Tibial nerve (tissue), 3 donors: ENCODE measurements around the gene TMEM80.

DNA sequence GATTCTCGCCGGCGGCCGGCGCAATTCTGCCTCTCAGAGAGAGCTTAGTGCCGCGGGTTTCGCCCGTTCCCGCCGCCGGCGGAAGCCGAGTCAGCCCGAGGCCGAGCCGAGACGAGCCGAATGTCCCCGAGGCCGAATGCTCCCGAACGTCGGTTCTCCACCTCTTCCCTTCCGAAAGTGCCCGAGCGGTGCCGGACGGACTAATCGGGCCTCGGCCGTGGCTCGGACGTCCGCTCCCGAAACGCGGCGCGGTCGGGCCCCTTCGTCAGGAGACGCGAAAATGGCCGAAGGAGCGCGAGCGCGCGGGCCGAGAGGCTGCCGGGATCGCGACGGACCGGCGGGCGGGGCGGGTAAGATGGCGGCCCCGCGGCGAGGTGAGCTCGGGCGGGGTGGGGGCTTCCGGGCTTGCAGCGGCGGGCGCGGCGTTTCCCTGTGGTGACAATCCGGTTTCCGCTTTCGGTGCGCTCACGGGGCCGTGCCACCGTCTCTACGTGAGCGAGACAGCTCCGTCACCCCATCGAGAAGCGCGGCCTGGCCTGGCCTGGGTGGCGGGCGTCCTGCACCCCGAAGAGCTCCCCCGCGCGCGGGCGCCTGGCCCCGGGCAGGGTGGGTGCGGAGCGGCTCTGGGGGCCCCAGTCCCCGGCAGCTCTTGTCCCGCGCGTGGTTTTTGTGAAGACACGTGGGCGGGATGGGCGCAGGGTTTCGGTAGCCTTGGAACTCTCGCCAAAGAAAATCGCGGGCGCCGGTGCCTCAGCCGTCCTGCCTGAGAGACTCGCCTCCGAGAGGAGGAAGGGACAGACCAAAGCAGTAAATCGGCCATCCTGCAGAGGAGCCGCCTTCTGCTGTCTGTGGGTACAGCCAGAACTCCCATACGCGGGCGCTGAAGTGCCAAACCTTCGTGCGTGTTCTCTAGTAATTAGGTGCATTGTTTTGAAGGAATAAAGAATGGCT lies at the start of gene TMEM80:
Gene TMEM80 (plus strand): TSS at position 344 of the 951 bp plus-strand sequence.
- PRO-cap: bidirectional peak, plus-strand start at position 330 of the sequence, minus-strand start at position 179 of the sequence
- RAMPAGE, long total RNA, 3 experiments: start-site peak on the plus strand in 3 of 3 experiments, centred at positions 330 to 334 of the sequence, 27 to 71 reads per replicate; start-site peak on the minus strand in 1 of 3 experiments, centred at position 218 of the sequence, 9 reads per replicate

- PRO-cap: unidirectional peak, minus-strand start at chr11:748238
- RAMPAGE, long total RNA, 3 experiments: no peak in any of the 3 experiments
Measured at GRCh38 chr11:747945-748808, 913 bp downstream of the TALDO1 start.

DNA sequence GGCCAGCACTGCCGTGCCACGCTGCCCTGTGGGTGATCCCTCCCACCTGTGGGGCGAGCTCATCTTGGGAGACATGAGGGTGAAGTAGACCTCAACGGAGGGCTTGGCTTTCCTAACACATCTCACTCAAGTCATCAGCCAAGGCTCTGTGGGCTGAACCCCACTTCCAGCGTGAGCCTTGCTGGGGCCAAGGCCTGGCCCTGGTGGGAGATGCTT lies 13.4 kb downstream of the GATD1 start:
- PRO-cap: no peak
- RAMPAGE, long total RNA, 3 experiments: no peak in any of the 3 experiments

- PRO-cap: no peak
- RAMPAGE, long total RNA, 3 experiments: no peak in any of the 3 experiments
Measured at GRCh38 chr11:810055-810171, 146 bp downstream of the RPLP2 start.

- PRO-cap: no peak
- RAMPAGE, long total RNA, 3 experiments: start-site peak on the plus strand in 2 of 3 experiments, at chr11:810302-810355 at its widest, 133 to 141 reads per replicate
Measured at GRCh38 chr11:810172-810599, 419 bp downstream of the RPLP2 start.

DNA sequence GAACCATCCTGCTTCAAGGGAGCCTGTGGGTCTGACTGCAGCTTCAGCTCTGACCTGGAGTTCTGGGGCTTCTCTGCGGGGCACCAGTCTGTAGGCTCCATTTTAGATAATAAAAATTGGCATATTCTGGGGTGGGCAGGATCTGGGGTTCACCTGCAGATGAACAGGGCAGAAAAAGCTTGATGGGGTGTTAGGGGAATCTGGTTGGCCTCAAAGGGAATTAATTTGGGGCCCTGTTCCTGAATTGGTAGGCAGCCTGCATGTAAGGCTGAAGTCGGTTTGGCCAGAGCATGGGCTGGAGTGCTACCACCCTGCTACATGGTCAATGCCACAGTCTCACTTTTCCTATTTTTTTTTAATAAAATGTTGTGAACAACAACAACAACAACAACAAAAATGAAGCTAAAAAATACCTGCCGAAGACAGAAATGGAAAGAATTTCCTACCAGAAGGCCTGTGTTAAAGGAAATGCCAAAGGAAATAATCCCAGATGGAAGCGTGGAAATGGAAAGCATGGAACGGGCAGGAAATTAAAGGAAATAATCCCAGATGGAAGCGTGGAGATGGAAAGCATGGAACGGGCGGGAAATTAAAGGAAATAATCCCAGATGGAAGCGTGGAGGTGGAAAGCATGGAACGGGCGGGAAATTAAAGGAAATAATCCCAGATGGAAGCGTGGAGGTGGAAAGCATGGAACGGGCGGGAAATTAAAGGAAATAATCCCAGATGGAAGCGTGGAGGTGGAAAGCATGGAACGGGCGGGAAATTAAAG lies 38.8 kb downstream of the AP2A2 start:
- PRO-cap: no peak
- RAMPAGE, long total RNA, 3 experiments: start-site peak on the plus strand in 1 of 3 experiments, centred at position 412 of the sequence, 21 reads per replicate

DNA sequence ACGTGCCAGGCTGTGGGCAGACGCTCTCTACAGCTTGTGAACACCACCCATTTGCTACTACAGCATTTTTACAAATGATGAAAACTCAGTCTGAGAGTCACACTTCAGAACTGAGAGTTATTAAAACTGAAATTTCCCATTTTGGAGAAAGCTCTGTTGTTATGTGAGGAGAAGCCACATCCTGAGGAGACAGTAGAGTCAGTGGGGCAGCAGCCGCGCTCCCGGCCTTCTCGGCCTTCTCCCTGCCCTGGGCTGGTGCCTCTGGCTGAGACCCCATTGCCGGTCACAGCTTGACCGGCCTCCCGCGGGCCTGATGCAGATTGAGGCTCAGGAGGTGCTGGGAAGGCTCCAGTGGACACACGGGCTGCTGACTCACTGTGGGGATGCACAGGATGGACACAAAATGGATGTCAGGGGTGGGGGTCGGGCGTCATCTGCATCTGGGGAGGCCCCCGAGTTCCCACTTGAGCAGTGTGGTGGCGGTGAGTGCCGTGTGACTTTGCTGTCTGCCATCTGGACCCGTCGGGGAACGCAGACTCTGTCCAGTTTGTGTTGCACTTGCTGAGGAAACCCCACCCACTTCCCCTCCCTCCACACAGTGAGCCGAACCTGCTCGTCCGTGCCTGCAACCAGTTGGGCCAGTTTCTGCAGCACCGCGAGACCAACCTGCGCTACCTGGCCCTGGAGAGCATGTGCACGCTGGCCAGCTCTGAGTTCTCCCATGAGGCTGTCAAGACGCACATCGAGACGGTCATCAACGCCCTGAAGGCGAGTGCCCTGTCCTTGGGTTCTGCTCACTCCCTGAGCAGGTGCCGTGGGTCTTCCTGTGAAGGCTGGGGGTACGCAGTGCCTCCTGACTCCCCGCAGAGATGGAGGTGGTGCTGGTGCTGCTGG lies 50.1 kb downstream of the MUC6 start:
- PRO-cap: no peak
- RAMPAGE, long total RNA, 3 experiments: no peak in any of the 3 experiments

DNA sequence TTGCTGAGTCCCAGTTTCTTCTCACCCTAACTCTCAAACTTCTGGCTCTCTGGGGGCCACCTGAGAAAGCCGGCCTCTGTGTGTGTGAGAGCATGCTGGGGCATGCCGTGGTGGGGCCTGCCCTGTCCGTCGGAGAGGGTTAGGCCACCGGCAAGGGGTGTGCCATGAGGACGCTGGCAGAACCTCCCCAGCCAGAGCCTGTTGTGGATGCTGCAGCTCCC lies 43.8 kb downstream of the MUC6 start:
- PRO-cap: no peak
- RAMPAGE, long total RNA, 3 experiments: no peak in any of the 3 experiments

DNA sequence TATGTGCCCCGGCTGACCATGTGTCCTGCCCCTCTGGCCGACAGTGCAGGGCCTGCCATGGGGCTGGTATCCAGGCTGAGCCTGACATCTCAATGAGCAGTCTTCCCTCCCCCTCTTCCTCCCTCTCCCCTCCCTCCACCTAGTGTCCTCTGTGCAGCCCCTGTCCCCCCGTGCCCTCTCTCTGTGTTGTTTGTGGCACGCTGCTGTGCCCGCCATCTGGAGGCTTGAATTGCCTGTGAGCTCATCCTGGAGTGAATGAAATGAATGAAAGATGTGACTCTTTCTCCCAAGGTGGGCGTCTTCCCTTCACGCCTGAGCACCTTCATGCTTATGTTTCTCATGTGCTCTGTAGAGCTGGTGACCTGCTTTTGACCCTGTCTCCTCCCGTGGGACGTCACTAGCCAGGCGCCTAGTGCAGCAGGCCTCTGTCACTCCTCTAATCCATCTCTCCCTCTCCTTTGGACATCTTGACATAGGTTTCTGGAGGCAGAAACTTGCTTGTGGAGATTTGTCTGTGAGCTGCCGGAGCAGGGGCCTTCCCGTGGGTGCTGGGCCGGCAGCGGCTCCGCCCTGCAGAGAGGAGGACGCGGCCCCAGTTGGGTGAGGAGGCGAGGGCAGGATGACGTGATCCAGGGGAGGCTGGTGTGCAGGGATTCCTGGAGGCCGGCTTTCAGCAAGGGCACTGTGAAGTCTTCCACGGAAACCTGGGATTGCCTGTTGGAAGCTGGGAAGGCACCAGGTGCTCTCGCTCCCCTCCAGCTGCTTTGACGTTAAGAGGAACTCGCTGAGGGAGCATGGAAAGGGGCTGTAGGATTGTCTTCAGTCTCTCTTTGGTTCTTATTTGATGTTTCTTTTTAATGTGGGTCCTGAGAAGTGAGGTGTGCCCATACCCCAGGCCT lies 40.6 kb downstream of the MUC6 start:
- PRO-cap: no peak
- RAMPAGE, long total RNA, 3 experiments: start-site peak on the plus strand in 1 of 3 experiments, centred at position 552 of the sequence, 23 reads per replicate

DNA sequence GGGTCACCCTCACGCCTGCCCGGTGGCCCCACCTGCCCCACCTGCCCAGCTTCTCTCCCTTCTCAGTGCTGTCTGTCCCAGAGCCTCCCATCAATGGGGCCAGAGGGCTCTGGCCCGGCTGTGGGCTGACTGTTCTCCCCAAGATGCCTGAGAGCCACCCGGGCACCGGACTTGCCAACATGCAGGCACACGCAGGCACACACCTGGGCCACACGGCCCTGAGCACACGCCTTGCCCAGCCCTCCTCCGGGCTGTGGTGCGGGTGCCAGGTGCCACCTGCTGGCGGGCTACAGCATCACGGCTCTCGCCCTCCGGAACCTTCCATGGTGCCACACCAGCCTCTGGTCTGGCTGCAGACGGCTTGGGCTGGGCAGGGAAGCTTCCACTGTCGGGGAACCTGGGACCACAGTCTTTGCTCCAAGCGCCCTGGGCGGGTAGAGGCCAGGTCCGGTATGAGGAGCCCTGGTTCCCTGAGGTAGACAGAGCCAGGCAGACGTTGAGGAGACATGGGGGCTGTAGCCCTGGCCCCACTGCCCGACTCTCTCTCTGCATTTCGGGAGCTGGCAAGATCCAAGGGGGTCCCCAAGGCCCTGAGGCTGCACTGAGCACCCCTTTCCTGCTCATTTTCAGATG lies 14.6 kb upstream of the MUC6 start:
- PRO-cap: no peak
- RAMPAGE, long total RNA, 3 experiments: no peak in any of the 3 experiments

- PRO-cap: no peak
- RAMPAGE, long total RNA, 3 experiments: no peak in any of the 3 experiments
Measured at GRCh38 chr11:1084985-1085468, 48.5 kb upstream of the MUC6 start.

DNA sequence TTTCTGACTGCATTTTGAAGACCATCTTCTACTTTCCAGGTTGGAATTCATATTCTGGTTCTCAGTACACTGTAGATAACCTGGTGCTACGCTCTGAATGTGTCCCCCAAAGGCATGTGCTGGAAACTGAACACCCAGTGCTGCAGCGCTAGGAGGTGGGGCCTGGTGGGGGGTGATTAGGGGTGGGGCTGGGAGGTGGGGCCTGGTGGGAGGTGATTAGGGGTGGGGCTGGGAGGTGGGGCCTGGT lies 25.9 kb upstream of the MOB2 start:
- PRO-cap: no peak
- RAMPAGE, long total RNA, 3 experiments: no peak in any of the 3 experiments

DNA sequence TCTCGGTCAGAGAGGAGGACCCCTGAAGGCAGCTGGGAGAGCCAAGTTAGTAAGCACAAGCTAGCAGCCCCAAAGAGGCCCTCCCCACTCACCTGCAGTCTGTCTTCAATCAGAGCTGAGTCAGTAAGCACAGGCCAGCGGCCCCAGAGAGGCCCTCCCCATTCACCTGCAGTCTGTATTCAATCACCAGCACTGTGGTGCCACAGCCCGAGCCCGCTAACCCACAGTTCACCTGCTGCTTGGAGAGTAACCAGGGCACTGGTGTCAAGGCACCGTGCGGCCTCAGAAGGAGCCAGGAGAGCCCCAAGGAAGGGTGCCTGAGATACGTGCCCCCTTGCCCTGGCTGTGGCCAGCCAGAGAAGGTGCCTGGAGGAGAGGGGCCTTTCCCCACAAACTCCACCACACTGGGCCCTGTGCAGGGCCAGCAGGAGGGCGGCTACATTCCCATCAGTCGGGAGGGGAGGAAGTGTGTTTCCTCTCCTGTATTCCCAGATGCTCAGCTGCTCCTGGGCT lies 36.7 kb downstream of the DUSP8 start:
- PRO-cap: no peak
- RAMPAGE, long total RNA, 3 experiments: no peak in any of the 3 experiments

DNA sequence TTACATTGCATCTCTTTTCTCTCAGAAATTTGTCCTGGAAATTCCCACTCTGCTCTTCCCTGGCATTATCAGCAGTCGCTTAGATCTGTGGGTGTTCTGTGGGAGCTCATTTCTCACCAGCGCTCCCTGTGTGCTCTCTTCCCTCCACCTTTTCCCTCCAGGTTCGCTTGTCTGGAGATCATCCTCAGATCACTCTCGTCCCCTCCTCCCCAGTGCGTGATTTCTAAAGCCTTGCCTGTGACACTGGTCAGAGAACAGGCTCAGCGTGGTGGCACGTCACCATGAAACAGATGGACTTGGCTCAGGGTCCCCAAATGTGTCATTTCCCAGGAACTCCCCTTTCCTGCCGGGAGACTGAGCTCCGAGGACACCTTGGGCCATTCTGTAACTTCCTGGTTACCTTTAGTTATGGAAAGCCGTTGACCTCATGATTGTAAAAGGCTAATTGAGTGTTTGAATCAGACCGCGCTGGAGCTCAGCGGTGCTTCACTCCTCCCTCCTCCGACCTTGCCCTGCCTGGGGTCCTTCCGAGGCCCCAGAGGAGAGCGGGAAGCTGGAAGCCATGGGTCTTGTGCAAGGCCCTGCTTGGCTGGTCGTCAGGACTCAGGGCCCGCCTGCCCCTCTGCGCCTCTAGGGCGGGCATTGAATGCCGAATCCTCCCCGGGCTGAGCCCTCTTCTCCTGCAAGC lies 1.6 kb downstream of the KRTAP5-2 start:
- PRO-cap: no peak
- RAMPAGE, long total RNA, 3 experiments: no peak in any of the 3 experiments

- PRO-cap: no peak
- RAMPAGE, long total RNA, 3 experiments: no peak in any of the 3 experiments
Measured at GRCh38 chr11:1689325-1690281, 7.4 kb upstream of the KRTAP5-6 start.

- PRO-cap: no peak
- RAMPAGE, long total RNA, 3 experiments: start-site peak on the minus strand in 2 of 3 experiments, at chr11:1749719-1750137 at its widest, 20 to 21 reads per replicate
Measured at GRCh38 chr11:1749599-1750387, 602 bp downstream of the IFITM10 start.

DNA sequence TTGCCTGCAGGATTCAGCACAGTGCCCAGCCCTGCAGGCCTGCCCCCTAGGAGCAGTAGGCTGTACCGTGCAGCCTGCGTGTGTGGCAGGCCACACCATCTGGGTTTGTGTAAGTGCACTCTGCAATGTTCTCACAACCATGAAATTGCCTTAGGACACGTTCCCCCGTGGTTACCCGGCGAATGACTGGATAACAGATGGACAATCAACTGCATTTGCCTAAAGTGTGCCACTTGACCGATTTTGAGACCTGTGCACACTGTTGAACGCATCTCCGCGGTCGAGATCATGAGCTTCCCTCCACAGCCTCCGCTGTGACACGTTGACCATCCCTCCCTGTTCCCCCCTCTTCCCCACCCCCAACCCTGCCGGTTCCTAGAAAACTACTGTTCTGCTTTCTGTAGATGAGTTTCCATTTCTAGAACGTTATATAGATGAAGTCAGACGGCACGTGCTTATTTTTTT lies 22.1 kb upstream of the CTSD start:
- PRO-cap: no peak
- RAMPAGE, long total RNA, 3 experiments: no peak in any of the 3 experiments

DNA sequence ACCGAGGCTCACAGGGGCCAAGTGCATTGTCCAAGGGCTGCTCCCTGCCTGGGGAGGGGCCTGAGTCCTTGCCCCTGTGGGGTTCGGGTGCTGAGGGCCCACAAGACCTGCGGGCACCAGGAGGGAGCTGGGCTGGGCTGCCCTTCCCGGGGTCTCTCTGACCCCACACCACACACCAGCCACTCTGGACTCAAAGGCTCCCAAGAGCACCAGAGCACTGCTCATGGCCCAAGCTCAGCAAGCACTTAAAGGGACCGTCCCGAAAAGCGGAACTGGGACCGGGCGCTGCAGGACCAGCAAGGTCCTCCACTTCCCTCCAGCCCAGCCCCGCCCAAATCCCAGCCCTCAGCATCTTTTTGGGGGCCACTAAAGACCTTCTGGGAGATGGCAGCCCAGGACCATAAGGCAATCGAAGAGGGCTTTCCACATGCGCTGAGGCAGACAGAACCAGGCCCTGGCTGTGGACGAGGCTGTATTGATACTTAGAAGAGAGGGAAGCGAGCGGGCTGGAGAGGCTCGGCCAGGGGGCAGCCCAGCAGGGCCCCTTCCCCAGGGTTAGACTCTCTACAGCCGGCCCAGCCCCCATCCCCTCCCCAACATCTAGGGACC lies 5.4 kb downstream of the LSP1 start:
- PRO-cap: no peak
- RAMPAGE, long total RNA, 3 experiments: no peak in any of the 3 experiments

GRCh38 chr11:1864578-1865303 lies 11.9 kb downstream of the LSP1 start:
- PRO-cap: no peak
- RAMPAGE, long total RNA, 3 experiments: no peak in any of the 3 experiments

GRCh38 chr11:1870976-1871673 lies 18.2 kb downstream of the LSP1 start:
- PRO-cap: no peak
- RAMPAGE, long total RNA, 3 experiments: start-site peak on the plus strand in 2 of 3 experiments, at chr11:1871326-1871369 at its widest, 28 to 100 reads per replicate